ENCODE data around the genes TUBB4B, ENTPD8 and ZMYND19.

DNA sequence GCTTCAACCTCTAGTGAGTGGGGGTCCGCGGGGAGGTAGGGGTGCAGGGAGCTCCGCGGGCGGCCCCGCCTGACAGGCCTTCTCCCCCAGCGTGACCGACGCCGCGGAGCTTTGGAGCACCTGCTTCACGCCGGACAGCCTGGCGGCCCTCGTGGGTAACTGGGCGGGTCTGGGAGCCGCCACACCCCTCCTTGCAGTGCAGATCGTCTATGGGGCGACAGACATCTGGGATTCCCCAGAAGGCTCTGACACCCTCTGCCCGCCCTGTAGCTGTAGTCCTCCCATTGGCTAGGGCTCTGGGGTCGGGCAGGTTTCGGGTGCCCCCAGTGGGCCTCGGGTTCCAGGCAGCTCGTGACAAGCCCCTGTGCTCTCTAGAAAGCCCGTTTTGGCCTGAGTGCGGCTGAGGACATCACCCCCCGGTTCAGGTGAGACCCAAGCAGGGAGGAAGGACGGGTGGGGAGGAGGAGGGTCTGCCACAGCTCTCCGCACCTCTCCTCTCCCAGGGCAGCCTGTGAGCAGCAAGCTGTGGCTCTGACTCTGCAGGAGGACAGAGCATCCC lies 407 bp downstream of the PAXX start:
- PRO-cap, 2 experiments, result no peak in any of the 2 experiments

DNA sequence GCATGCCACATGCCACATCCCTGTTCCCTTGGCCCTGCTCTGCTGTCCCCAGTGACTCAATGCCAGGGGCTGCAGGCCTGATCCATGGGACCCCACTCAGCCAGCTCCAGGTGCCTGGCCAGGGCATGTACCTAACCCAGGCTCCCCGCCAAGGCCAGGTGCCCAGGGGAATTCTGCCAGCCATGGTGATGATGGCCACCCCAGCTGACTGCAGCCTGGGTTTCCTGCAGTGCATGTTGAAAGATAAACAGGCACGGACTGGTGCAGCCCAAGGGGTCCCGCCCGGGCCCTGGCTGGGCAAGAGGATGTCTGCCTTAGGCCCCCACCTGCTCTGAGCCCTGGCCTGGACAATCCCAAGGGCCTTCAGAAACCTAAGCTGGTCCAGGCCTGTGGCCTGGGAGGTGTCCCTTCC lies 1.2 kb downstream of the ABCA2 start:
- PRO-cap, 2 experiments, result no peak in any of the 2 experiments

DNA sequence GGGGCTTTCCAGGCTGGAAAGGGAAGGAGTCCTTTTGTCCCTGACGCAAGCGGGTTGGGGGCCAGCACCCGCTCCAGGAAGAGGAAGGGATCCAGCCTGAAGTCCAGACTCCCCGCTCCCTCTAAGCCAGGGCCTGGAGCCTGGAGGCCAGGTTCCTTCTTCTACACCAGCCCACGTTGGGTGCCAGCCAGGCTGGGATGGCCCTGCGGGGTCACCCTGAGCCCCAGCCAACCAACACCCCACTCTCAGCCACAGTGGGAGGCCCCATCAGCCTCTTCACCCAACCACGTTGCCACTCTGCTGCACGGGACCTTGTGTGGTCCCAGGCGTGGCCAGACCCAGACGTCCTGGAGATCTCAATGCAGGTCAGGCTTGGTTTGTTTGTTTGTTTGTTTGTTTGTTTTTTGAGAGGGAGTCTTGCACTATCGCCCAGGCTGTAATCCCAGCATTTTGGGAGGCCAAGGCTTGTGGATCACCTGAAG lies 1.0 kb upstream of the FUT7 start:
- PRO-cap, 2 experiments, result peak in 2 of 2 experiments; most common plus-strand start position 335 of the sequence (in 2); most common minus-strand start position 123 of the sequence (in 1)

DNA sequence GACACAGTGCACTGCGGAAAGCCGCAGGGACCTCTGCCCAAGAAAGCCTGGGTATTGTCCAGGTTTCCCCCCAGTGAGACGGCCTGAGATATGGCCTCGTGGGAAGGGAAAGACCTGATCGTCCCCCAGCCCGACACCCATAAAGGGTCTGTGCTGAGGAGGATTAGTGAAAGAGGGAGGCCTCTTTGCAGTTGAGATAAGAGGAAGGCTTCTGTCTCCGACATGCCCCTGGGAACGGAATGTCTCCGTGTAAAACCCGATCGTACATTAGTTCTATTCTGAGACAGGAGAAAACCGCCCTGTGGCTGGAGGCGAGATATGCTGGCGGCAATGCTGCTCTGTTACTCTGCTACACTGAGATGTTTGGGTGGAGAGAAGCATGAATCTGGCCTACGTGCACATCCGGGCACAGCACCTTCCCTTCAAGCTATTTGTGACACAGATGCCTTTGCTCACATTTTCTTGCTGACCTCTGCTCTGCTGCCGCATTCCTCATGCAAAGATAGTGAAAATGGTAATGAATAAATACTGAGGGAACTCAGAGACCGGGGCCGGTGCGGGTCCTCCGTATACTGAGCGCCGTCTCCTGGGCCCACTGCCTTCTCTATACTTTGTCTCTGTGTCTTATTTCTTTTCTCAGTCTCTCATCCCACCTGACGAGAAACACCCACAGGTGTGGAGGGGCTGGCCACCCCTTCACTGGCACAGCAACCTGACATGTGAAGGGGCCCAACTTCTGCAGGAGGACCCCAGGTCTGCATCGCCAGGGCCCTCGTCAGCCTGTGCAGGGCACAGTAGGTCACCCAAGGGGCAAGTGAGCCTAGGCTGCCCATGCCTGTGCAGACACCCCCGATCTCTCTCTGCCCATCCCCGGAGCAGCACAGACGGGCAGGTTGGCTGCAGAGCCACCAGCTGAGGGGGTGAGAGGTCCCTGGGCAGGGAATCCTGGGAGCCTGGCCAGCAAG lies 2.3 kb upstream of the DPP7 start:
- PRO-cap, 2 experiments, result peak in 2 of 2 experiments; most common plus-strand start position 344 of the sequence (in 1); most common minus-strand start position 141 of the sequence (in 1)

GRCh38 chr9:137129422-137129601 lies 9.6 kb upstream of the GRIN1 start:
- PRO-cap, 2 experiments, result no peak in any of the 2 experiments

- PRO-cap, 2 experiments, result no peak in any of the 2 experiments
These were observed 2.6 kb downstream of the LRRC26 start for GRCh38 chr9:137167102-137167829.

GRCh38 chr9:137173141-137174246 lies 1.6 kb upstream of the TMEM210 start:
- PRO-cap, 2 experiments, result no peak in any of the 2 experiments

GRCh38 chr9:137241083-137241481 lies at the start of gene TUBB4B:
TUBB4B (plus strand) TSS chr9:137241287.
- PRO-cap, 2 experiments, result peak in 2 of 2 experiments; most common plus-strand start chr9:137241287 (in 2)

- PRO-cap, 2 experiments, result no peak in any of the 2 experiments
These were observed 381 bp downstream of the TUBB4B start for GRCh38 chr9:137241482-137241853.

DNA sequence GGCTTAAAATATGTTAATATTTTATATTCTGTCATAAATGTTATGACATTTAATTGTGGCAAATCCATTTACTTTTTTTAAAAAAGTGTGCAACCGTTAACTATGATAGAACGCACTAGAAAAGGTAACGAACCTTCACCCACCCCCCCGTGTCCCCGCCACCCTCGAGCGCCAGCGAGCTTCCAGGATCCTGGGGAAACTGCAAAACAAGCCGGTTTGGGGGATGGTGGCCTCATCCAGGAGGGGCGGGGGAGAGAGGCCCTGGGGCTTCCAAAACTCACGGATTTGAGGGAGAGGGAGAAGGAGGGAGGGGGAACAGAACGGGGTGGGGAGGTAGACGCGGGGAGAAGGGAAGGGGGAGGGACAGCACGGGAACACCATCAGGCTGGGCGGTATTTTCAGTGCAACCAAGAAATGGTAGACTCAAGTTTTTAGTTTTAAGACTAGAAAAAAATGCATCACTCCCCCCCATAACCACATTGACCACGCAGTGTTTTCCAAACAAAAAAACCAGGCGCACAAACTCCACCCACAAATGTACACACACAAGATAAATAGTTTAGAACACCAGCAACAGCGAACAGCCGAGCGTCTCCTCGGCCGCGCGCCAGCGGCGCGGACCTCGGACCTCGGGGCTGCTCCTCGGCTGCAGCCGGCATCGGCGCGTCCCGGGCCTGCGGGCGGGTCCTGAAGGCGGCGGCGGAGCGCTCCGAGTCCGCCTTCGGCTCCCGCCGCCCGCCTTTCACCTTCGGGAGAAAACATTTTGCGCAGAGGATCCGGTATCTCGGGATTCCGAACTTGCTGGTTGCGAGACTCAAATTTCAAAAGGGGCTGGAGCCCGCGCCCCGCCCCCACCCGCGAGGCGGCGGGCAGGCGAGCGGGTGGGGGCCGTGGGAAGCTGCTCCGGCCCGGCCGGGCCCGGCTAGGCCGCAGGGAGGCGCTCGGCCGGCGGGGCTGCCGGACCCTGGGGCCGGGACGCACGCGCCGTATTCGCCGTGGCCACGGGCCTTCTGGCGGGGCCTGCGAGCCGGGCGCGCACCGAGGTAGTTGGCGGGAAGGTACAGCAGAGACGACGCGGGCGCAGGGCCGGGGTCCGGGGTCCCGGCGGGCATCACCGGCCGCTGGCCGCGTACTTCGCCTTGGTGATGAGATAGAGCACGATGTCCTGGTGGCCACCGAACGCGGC lies 1.2 kb downstream of the NRARP start:
- PRO-cap, 2 experiments, result peak in 1 of 2 experiments; most common plus-strand start position 579 of the sequence (in 1)

DNA sequence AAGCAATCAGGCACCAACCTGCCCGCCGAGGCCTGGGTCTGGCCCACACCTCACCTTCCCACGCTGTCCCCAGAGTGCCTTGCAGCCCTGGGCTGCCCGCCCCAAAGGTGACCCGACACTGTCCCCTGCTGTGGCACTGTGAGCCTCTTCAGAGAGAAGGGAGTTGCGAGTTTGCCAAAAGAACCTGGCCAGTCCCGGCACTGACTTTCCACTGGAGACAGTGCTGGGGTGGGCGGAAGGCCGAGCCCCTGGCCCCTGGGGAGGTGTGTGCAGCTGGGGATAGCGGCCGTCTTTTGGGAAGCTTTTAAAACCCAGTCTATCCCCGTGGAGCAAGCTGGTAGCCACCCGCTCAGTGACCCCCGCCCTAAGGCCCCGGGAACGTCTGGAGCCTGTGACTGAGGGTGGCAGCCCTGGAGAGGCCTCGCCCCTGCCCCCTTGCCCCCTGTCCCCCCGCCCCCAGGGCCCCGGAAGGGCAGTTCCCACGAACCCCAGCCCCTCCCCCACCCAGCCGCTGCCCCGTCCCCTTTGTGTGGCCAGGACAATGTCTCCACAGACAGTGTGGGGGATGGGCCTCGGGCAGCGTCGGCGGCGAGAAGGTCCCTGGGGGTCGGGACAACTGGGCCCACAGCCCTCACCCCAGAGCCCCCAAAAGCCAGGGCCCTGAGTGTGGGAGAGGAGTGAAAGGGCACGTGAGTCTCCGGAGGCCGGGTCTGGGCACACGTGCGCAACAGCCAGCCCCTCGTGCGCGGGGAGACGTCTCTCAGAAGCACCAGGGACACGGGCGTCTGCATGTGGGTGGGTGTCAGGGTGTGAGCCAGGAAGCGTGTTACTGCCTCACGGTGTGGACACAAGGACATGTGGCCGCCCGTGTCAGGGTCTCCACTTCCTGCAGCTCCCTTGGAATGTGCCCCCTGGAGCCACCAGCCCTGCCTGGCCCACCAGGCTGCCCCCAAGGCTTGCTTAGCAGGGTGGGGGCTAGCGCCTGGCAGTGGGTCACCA lies 12.4 kb upstream of the NRARP start:
- PRO-cap, 2 experiments, result no peak in any of the 2 experiments

- PRO-cap, 2 experiments, result peak in 2 of 2 experiments; most common plus-strand start chr9:137316250 (in 1); most common minus-strand start chr9:137316125 (in 1)
These were observed 14.3 kb upstream of the NRARP start for GRCh38 chr9:137316049-137317098.

GRCh38 chr9:137387060-137387663 lies 35.8 kb downstream of the EXD3 start:
- PRO-cap, 2 experiments, result peak in 2 of 2 experiments; most common plus-strand start chr9:137387565 (in 2); most common minus-strand start chr9:137387468 (in 2)

DNA sequence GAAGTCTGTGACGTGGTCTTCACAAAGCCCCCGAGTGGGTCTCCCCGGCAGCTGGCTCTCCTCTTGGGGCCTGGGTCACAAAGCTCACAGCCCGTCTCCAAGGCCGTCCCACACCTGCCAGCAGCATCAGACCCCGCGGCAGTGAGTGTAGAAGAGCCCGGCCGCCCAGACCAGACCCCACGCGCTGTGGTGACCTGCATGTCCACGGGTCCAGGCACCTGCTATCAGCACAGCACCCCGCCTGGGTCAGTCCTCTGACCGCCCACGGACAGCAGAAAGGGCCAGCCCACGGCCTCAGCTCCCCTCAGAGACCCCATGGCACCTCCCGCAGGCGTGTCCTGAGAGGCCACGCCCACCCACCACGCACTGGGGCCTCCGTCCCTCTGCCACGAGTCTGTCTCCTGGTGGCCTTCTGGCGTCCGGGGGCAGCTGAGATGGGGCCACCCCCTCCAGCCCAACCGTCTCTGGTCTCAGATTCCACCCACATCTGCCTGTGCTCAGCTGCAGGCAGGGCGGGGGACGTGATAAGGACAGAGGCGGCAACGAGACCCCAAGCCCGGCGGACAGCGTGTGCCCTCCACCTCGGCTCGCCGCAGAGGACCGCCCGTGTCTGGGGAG lies 34.2 kb downstream of the EXD3 start:
- PRO-cap, 2 experiments, result no peak in any of the 2 experiments

DNA sequence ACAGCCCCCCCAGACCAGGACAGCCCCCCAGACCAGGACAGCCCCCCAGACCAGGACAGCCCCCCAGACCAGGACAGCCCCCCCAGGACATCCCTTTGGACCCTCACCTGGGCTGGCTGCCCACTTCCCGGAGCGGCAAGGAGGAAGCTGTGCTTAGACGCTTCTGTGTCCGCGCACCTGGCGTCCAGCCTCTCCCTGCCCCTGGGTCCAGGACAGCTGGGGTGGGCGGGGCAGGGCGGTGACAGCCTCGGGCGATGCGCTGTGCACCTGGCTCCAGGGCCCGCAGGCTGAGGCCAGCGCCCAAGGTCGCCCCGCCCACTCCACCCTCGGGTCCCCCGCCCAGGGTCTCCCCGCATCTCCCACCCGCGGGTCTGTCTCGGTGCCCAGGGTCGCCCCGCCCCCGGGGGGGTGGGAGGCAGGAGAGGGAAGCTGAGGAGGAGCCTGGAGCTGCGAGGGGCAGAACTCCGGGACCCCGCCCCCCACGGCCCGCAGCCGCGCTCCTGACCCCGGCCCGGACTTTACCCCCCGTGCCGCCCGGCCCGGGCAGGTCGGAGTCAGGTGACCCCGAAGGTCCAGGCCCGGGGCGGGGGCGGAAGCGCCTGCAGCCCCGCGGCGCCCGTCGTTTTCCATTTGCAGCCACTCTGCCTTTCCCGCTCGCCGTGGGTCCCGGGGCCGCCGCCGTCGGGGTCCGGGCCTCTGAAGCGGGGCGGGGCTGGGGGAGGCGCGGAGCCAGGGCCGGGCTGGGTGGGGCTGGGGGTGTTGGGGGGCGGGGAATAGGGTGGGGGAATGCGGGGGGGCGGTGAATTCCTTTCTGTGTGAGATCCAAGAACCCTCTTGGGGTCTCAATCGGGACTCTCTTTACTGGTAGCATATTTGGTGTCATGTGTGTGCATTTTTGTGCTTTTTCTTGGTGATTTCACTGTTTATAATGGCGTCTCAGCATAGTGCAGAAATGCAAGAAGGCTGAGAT lies at the start of gene ENTPD8:
Gene ENTPD8, minus strand, starts transcription at position 179 of the 970 bp plus-strand sequence.
- PRO-cap, 2 experiments, result no peak in any of the 2 experiments

DNA sequence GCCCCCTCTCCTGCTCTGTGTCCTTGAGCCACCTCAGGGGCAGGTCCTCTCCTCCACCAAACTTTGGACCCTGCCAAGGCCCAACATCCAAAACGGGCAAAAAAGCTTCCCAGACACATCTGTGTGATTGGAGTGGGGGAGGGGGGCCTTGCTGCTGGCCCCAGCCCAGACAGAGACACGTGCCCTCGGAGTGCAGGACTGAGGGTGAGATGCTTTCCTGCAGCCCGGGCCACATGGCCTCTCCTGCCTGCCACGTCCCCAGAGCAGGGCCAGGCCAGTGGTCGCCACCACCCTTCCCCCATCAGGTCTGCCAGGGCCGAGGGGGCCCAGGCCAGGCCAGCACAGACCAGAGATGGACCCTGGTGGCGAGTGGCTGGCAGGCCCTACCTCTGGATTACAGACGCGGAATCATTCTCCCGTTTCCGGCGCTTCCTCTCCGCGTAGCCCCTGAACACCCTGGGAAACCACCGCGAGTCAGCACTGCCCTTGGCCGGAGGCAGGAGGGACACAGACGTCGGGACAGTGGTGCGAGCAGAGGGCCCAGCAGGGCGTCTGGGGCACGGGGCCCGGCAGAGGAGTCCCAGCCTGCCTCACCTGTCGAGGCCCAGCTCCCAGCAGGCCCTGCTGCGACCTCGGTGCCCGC lies 4.2 kb downstream of the NSMF start:
- PRO-cap, 2 experiments, result no peak in any of the 2 experiments

DNA sequence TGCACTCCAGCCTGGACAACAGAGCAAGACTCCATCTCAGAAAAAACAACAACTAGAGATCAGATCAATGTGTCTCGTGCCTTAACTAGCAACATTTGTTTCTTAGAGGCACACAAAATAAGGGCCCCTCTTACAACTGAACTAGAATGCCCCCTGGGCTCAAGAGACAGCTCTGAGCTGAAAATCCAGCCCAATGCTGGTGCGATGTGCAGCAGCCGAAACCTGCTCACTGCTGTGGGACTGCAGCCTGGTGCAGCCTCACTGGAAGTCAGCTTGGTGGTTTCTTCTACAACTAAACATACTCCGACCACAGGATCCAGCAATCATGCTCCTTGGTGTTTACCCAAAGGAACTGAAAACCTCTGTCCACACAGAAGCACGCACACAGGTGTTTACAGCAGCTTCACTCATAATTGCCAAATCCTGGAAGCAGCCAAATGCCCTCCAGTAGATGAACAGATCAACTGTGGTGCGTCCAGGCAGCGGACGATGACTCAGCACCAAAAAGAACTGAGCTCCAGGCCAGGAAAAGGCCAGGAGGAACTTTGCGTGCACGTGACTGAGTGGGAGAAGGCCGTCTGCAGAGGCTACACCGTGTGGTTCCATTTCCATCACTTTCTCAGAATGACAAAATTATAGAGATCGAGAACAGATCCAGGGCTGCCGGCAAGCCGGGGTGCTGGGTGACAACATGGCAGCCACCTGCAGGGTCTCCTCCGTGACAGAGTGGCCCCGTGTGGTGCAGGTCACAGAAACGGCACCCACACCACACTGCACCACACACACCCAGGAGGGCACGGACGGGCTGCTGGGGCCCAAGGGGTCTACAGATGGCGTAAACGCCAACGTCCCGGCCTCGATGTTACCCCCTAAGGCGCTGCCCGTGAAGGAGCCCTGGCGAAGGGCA lies 23.0 kb upstream of the NSMF start:
- PRO-cap, 2 experiments, result no peak in any of the 2 experiments

DNA sequence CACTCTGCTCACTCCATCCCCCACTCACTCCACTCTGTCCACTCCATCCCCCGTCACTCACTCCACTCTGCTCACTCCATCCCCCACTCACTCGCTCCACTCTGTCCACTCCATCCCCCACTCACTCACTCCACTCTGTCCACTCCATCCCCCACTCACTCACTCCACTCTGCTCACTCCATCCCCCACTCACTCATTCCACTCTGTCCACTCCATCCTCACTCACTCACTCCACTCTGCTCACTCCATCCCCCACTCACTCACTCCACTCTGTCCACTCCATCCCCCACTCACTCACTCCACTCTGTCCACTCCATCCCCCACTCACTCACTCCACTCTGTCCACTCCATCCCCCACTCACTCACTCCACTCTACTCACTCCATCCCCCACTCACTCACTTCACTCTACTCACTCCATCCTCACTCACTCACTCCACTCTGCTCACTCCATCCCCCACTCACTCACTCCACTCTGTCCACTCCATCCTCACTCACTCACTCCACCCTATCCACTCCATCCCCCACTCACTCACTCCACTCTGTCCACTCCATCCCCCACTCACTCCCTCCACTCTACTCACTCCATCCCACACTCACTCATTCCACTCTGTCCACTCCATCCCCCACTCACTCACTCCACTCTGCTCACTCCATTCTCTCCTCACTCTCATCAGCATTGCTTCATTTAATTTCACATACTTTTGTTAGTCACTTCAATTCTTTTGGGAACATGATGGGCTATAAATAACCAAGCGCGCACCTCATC lies 31.6 kb downstream of the PNPLA7 start:
- PRO-cap, 2 experiments, result no peak in any of the 2 experiments

GRCh38 chr9:137580183-137580741 lies 1.5 kb upstream of the DPH7 start:
- PRO-cap, 2 experiments, result no peak in any of the 2 experiments

GRCh38 chr9:137589975-137590910 lies at the start of gene ZMYND19:
ZMYND19 (minus strand) TSS chr9:137590512.
- PRO-cap, 2 experiments, result peak in 2 of 2 experiments; most common plus-strand start chr9:137590711 (in 2); most common minus-strand start chr9:137590500 (in 1)

Measured in right ventricle myocardium (tissue), 1 donor.